Neural progenitor cell (in vitro differentiated cells): ENCODE measurements around a stretch of chr11.

- RAMPAGE, long total RNA = no peak
These were observed 181.8 kb downstream of the CSNK2A3 start for GRCh38 chr11:11171205-11171762.

DNA sequence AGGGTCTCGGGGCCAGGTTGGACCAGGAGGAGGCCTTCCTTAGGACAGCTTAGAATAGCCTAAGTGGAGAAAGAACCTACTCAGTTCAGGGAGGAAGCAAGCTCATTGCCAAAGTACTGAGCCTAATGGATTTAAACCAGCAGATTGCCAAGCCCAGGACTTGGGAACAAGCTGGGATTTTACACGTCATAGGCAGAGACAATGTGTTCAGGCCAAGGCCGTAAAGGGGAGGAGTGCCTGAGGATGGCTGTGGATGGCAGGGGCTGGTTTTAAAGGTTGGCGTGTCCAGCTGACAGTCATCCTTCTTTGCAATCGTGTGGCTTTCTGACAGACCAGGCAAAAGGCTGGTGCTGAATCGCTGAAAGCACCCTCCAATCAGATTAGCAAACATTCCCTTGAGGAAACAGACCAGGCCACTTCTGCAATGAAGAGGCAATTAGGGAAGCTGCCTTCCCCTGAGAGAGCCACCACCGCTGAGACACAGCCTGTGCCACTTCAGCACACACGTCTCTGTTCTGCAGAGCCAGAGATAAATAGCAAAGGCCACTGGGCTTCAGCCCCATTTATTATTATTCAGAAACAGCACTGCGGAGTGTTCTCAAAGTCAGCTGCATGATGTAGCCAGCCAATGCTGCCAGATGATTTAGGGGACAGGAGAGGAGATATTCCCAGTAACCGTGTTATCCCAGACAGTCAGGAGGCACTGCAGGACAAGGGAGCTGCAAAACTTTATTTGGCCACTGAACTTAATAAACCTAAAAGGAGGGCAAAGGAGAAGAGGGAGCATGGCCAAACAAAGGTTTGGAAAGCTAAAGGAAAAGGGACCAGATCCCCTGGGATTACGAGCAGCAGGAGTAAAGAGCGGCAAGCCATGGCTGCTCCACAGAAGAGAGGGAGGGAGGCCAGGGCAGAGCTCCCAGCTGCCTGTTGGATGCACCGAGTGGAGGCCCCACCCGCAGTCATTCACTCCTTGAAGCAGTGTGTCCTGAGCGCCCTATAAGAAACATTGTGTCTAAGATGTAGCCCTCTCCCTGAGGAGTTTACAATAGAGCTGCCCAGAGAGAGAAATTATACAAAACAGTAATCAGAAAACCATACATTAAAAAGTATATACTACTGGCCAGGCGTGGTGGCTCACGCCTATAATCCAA, 54.3 kb upstream of the CSNK2A3 start:
- RAMPAGE, long total RNA = no peak

DNA sequence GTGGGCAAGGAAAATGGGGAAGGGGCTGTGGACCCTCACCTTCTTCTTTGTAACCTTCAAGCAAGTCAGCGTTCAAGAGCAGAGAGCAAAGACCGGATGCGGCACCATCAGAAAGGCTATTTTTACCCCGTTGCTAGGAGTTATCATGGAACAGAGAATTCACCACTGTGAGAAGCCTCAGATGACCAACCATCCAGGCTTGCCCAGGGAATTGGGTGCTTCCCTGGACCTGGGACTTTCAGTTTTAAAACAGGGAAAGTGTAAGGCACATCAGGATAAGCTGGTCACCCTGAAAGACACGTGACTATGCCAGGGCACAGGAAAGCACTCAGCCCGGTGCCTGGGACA, 10.5 kb downstream of the GALNT18 start:
- RAMPAGE, long total RNA = no peak

- RAMPAGE, long total RNA = no peak
These were observed 81.4 kb upstream of the USP47 start for GRCh38 chr11:11760280-11760799.

DNA sequence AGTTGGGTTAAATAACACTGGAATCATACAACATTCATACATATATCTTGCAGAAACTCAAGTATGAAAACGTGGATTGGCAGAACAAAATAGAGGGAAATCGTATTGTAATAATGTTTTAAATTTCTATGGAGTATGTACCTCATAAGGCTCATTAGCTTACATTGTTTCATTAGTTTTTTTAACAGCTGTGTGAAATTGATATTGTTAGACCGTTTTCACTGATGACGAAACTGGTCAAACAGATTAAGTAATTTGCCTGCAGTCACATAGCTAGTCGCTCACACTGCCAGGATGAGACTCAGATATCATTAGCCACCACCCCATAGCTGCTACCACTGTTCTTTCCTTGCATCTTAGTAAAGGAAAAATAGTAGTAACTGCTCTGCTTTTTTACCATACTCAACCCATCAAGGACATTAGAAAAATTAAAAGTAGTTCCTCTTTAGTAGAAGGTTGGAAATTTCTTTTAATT, 64.0 kb downstream of the DKK3 start:
- RAMPAGE, long total RNA = no peak

DNA sequence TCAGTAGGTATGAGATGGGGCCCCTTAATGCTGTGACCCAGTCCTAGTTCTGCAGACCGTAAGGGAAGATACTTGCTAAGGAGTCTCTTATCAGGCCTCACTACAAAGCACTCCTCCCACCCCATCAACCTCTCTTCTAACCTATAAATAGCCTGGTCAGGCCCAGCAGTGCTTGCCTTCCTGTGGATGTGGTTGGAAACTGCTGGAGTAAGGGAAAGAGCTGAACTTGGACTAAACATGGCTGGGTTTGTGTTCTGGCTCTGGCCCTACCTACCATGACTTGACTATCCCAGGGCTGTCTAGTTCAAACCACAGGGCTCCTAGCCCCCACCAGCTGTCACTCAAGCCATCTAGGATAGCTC, 9.5 kb upstream of the DKK3 start:
- RAMPAGE, long total RNA = no peak

GRCh38 chr11:12043937-12044999, 35.8 kb upstream of the DKK3 start:
- RAMPAGE, long total RNA = no peak

GRCh38 chr11:12076039-12077058, 34.0 kb upstream of the MICAL2 start:
- RAMPAGE, long total RNA = no peak

DNA sequence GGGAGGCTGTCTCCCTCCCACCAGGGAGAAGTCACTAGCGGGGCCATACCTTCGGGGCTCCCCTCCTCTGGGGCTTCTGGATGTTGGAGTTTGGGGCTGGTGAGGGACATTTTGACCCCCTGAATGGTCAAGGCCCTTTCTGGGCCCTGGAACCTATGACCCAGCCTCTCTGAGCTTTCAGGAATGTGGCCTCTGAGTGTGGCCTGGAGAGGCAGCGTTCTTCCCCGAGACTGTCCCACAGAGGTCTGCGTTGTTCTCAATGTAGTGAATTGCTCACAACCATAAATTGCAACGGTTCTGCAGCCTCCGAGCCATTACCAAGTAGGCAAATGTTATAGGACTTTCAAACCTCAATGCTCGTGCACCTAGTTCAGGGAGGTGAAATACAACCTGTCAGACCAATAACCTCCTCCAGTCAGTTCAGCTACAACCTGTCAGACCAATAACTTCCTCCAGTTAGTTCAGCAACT, 34.0 kb downstream of the MICAL2 start:
- RAMPAGE, long total RNA = no peak

- RAMPAGE, long total RNA = no peak
These were observed 99.0 kb downstream of the MICAL2 start for GRCh38 chr11:12209381-12209710.

GRCh38 chr11:12225934-12226461, 115.6 kb downstream of the MICAL2 start:
- RAMPAGE, long total RNA = no peak

- RAMPAGE, long total RNA = no peak
These were observed 129.0 kb upstream of the PARVA start for GRCh38 chr11:12248330-12248869.

- RAMPAGE, long total RNA = no peak
These were observed 123.6 kb upstream of the PARVA start for GRCh38 chr11:12253570-12254432.

DNA sequence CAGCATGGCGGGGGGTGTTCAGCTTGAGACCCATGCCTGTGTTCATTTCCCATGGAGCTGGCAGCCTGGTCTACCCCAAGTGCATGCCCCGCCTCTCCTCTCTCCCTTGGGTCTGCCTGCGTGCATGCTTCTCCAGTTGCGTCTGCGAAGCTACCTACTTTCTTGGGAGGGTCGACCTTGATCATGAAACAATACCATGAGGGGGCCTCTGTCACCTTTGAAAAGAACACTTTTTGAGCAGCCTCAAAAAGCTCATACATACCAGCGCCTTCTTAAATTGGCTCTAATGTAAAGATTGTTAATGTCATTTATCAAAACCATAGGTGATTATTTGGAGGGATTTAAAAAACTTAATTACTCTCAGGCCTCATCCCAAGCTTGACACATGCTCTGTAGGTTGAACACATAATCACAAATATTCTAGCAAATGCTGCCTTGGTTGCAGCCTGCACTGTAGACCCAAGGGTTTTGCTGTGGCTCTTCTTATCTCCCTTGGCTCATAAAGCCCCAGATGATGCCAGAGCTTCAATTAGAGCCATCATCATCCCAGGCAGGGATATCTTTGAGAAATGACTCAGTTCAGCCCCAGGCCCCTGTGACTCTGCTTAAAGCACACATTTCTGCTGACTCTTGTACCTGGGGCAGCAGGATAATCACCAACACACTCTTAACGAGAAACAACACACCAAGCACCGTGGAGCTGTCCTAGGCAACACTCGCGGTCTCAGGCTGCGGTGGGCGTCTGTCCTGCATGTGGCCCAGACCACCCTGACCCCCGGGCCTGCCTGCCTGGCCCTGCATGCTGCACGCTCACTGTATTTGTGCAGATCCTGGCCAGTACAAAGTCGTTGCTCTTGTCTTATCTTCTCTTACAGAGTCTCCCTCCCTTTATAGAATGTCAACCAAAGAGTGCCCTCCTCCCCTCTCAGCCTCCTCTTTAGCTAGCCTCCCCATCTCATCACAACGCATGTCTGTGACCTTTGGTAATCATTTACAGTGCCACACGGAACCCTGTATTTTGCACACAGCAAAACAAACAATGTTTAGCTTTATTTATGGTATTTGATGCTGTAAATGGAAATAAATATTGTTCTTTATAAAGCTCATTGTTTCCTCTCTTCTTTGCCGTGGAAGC, 114.3 kb upstream of the PARVA start:
- RAMPAGE, long total RNA = no peak

- RAMPAGE, long total RNA = no peak
These were observed 107.9 kb upstream of the PARVA start for GRCh38 chr11:12269534-12269873.

DNA sequence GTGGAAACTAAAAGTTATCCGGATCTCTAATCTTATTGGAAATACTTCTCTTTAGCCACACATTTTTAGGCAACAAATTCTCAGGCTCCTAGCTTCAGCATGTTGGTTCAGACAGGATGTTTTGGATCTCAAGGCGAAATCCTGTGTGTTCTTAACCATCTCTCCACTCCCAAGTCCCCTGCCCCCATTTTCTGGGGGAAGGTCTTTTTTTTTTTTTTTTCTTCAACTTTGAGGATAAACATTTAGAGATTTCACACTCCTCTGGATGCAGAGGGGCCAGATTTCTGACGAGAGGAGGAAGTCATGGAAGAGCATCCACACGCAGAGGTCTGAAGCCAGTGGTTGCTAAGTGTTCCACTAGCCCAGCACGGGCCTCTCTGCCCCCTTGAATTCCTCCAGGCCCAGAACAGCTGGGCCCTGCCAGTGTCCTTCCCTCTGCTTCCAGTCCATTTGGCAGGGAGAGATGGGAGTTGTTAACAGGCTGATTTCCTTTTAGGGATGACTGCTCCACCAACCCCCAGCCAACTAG, 20.3 kb downstream of the PARVA start:
- RAMPAGE, long total RNA = no peak

- RAMPAGE, long total RNA = no peak
These were observed 58.1 kb downstream of the PARVA start for GRCh38 chr11:12435469-12435820.

GRCh38 chr11:12496330-12496750, 119.0 kb downstream of the PARVA start:
- RAMPAGE, long total RNA = no peak

DNA sequence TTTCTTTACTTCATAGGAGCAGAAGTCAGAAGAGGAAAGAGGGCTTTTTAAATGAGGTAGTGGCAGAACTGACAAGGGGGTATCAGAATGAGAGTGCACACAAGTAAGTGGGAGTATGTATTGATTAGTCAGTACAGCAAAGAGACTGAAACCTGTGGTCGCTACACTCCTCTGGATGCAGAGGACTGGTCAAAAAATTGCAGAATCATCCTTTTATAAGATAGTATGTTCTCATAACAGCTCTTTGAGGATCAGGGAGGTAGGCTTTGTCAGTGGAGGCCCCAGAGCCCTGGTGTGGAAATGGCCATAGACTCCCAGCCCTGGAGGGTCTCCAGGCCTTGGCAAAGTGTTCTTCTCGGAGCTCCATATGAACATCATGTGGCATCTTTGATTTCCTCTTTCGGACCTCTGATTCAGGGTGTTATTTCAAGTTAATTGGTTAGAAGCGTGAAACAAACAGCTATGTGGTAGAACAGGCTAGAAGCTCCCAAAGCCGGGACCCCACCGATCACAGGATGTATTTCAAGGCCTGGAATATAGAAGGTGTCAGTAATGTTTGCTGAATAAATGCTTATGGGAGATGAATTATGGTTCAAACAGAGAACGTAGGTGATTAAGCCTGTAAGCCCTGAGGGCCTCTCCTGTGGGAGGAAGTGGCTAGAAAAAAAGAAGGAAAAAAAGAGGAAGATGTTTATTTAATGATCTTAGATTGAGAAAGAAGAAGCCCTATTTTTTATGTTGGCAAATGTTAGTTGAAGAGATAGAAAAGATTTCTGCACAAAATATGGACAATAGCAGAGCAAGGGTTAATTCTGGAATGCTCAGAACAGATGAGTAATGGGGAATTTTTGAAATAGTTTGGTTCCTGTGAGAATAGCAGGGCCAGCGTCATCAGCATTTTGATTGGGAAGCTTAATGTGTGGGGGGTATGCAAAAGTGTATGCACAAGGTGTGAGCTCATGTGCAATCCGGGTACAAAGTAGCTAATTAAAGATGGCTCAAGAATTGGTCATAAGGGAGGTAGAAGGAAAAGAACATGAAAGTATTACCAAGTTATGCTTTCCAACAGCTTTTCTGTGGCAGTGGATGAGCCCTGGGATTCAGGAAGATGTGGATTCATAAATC, 95.5 kb downstream of the TEAD1 start:
- RAMPAGE, long total RNA = no peak

DNA sequence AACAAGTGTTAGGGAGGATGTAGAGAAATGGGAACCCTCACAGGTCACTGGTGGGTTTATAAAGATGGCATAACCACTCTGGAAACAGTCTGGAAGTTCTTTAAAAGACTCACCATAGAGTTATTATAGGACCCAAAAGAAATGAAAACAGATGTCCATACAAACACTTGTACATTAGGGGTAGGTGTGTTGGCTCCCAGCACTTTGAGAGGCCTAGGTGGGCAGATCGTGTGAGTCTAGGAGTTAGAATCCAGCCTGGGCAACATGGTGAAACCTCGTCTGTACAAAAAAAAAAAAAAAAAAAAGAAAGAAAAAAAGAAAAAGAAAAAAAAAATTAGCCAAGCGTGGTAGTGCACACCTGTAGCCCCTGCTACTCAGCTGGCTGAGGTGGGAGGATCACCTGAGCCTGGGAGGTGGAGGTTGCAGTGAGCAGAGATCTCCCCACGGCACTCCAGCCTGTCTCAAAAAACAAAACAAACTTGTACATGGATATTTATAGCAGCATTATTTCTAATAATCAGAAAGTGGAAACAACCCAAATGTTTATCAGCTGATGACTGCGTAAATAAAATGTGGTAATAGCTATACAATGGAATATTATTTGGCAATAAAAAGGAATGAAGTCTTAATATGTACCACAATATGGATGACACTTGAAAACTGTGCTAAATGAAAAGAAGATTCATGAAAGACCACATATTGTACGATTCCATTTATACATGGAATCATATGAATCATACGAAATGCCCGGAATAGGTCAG, 107.6 kb downstream of the TEAD1 start:
- RAMPAGE, long total RNA = no peak